Uterus (tissue), 7 donors: ENCODE results near the gene BCL11B.

- PRO-cap, 4 experiments: no peak in any of the 4 experiments
- RAMPAGE, long total RNA, 2 experiments: no peak in any of the 2 experiments
- RRBS: no CpG with 5 or more reads among the region's 15 CpGs
These were observed 3.7 kb upstream of the BDKRB1 start for GRCh38 chr14:96252222-96252741.

DNA sequence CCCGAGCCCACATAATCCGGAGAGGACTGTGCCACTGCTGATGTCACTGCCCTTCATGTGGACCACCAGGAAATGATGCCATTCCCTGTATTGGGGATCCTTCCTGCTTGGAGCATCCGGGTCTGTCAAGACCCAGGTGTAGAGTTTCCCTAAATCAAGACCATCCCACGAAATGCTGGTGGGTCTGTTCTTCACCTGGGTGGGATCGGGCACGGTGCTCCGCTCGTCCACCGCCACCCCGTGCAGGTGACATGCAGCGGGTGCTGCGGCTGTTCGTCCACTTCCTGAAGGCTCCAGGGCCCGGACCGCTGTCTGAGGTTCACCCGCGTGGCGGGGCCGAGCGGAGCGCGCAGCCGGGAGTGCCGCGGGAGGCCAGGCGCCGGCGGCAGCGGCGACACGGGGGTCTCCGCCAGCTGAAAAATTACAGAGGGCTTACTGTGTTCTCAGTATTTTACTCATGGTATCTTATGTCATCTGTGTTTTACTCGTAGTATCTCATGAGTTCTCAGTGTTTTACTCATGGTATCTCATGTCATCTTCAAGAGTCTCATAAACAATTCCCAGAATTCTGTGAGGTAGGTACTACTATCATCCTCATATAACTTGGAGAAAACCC is 32.1 kb downstream of the AK7 start:
- PRO-cap, 4 experiments: no peak in any of the 4 experiments
- RAMPAGE, long total RNA, 2 experiments: no peak in any of the 2 experiments
- RRBS: 6% methylated on average over 13 of the region's 33 CpGs

DNA sequence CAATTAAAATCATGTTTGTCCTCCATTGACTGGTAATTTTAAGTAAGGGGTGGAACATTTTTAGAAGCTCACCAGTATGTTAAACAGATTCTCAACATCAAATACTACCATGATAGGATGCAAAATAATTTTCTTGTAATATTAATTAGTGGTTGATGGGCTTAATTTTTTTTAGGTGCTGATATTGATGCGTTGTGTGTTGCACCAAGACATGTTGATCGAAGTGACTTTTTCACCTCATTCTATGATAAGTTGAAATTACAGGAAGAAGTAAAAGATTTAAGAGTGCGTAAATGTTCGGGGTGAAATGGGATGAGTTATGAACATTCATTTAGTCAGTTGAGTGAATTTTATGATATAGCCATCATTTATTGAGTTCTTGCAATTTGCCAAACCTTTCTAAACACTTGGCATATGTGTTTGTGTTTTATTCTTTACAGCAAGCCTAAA is 25.1 kb downstream of the PAPOLA start:
- PRO-cap, 4 experiments: no peak in any of the 4 experiments
- RAMPAGE, long total RNA, 2 experiments: no peak in any of the 2 experiments
- RRBS: no CpG with 5 or more reads among the region's 4 CpGs

GRCh38 chr14:96797578-96798323 is 569 bp downstream of the VRK1 start:
- PRO-cap, 4 experiments: no peak in any of the 4 experiments
- RAMPAGE, long total RNA, 2 experiments: no peak in any of the 2 experiments
- RRBS: 2% methylated on average over 16 of the region's 59 CpGs

- PRO-cap, 4 experiments: no peak in any of the 4 experiments
- RAMPAGE, long total RNA, 2 experiments: no peak in any of the 2 experiments
- RRBS: no CpG with 5 or more reads among the region's 5 CpGs
These were observed 1068.7 kb downstream of the VRK1 start for GRCh38 chr14:97865875-97866305.

GRCh38 chr14:97975083-97975577 is 1177.9 kb downstream of the VRK1 start:
- PRO-cap, 4 experiments: no peak in any of the 4 experiments
- RAMPAGE, long total RNA, 2 experiments: no peak in any of the 2 experiments
- RRBS: no CpG with 5 or more reads among the region's 3 CpGs

- PRO-cap, 4 experiments: no peak in any of the 4 experiments
- RAMPAGE, long total RNA, 2 experiments: no peak in any of the 2 experiments
- RRBS: no CpG with 5 or more reads among the region's 9 CpGs
These were observed 1048.3 kb downstream of the BCL11B start for GRCh38 chr14:98223523-98224329.

DNA sequence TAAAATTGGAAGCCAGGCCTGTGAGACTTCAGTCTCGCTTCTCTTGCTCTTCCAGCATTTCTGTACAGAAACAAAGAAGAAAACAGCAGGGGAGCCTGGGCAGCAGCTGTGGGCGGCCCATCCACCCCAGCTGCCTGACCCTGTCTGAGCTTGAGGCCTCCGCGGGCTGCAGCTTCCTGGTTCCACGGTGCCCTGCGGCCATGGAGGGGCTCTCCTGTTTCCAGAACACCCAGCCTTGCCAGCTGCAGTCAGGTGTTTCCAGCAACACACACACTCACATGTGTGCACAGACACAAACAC is 178.1 kb downstream of the BCL11B start:
- PRO-cap, 4 experiments: no peak in any of the 4 experiments
- RAMPAGE, long total RNA, 2 experiments: no peak in any of the 2 experiments
- RRBS: no CpG with 5 or more reads among the region's 6 CpGs

GRCh38 chr14:99246654-99247195 is 25.3 kb downstream of the BCL11B start:
- PRO-cap, 4 experiments: no peak in any of the 4 experiments
- RAMPAGE, long total RNA, 2 experiments: no peak in any of the 2 experiments
- RRBS: no CpG with 5 or more reads among the region's 29 CpGs

GRCh38 chr14:99248742-99249211 is 23.2 kb downstream of the BCL11B start:
- PRO-cap, 4 experiments: no peak in any of the 4 experiments
- RAMPAGE, long total RNA, 2 experiments: no peak in any of the 2 experiments
- RRBS: no CpG with 5 or more reads among the region's 5 CpGs

- PRO-cap, 4 experiments: no peak in any of the 4 experiments
- RAMPAGE, long total RNA, 2 experiments: no peak in any of the 2 experiments
- RRBS: no CpG with 5 or more reads among the region's 16 CpGs
These were observed 2.9 kb downstream of the BCL11B start for GRCh38 chr14:99268945-99269653.

- PRO-cap, 4 experiments: peak in 4 of 4 experiments; most common plus-strand start chr14:99272320 (in 2); most common minus-strand start chr14:99272193 (in 4)
- RAMPAGE, long total RNA, 2 experiments: no peak in any of the 2 experiments
- RRBS: 2% methylated on average over 24 of the region's 61 CpGs
These were observed at the start of gene BCL11B for GRCh38 chr14:99271432-99272522. Gene BCL11B (minus strand): TSS chr14:99272197.

DNA sequence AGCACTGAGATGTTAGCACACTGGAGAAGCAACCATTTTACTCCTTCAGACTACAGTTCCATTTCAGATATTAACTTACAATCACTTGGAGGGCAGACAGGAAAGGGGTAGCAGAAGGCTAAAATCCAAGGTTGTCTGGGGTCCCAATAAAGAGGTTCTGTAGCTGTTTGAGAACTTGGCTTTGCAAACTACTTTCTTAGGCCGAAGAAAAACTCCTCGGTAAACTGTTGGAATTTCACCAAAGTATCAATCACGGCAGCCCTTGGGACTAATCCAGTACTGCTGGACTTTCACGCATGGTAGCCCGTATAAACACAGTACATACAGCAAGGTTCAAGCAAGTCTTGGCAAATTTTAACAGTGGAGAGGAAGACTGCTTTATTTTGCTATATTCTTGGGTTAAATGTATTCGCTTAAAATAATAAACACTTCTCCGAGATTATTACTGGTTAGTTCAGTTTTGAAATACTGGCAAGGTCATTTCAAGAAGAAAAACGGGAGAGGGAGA is 1.5 kb downstream of the SETD3 start:
- PRO-cap, 4 experiments: peak in 1 of 4 experiments; most common plus-strand start position 350 of the sequence (in 1)
- RAMPAGE, long total RNA, 2 experiments: no peak in any of the 2 experiments
- RRBS: no CpG with 5 or more reads among the region's 8 CpGs

- PRO-cap, 4 experiments: no peak in any of the 4 experiments
- RAMPAGE, long total RNA, 2 experiments: no peak in any of the 2 experiments
- RRBS: 0% methylated on average over 2 of the region's 22 CpGs
These were observed 33.8 kb downstream of the CCNK start for GRCh38 chr14:99514950-99515492.

DNA sequence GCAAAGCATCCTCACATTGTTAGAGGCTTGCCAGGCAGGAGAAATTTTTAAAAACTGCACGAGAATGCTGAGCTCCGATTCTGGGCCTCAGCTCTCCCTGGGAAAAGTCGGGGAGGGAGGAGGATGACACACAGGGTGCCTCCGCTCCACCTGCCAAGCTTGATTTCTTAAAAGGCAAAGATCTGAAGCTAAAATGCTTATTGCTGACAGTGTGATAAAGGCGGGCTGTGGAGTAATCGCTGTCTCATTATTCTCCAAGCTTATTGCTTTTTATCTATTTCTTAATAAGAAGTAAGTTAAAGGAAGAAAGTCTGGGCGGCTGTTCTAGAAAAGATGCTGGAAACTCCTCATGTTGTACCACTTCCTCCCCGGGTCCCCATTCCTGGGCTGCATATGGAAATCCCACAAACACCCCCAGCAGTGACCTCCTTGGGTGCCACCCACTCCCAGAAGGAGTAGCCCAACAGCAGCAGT is 55.0 kb downstream of the CCDC85C start:
- PRO-cap, 4 experiments: no peak in any of the 4 experiments
- RAMPAGE, long total RNA, 2 experiments: no peak in any of the 2 experiments
- RRBS: no CpG with 5 or more reads among the region's 8 CpGs

- PRO-cap, 4 experiments: no peak in any of the 4 experiments
- RAMPAGE, long total RNA, 2 experiments: no peak in any of the 2 experiments
- RRBS: no CpG with 5 or more reads among the region's 9 CpGs
These were observed 12.3 kb upstream of the CYP46A1 start for GRCh38 chr14:99671693-99672280.

GRCh38 chr14:99768149-99768414 is 25.1 kb upstream of the EML1 start:
- PRO-cap, 4 experiments: no peak in any of the 4 experiments
- RAMPAGE, long total RNA, 2 experiments: no peak in any of the 2 experiments
- RRBS: no CpG with 5 or more reads among the region's 7 CpGs

GRCh38 chr14:99908793-99909488 is 115.7 kb downstream of the EML1 start:
- PRO-cap, 4 experiments: no peak in any of the 4 experiments
- RAMPAGE, long total RNA, 2 experiments: start-site peak on the plus strand in 1 of 2 experiments, at chr14:99909262-99909473 at its widest, 9 reads per replicate
- RRBS: no CpG with 5 or more reads among the region's 9 CpGs

DNA sequence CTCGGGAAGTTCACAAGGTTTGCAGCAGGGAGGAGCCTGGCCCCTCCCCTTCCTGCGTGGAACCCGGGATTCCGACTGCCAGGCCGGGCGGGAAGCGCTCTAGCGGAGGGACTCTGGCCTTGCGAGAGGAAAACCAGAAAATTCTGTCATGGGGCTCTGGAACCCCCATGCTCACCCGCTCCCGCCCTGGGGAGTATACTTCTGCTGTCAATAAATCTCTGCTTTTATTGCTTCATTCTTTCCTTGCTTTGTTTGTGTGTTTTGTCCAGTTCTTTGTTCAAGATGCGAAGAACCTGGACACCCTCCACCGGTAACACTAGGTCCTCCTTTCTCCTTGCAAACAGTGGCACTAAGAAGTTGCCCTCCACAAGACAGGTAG is 98.1 kb upstream of the EVL start:
- PRO-cap, 4 experiments: peak in 2 of 4 experiments; most common plus-strand start position 57 of the sequence (in 1)
- RAMPAGE, long total RNA, 2 experiments: no peak in any of the 2 experiments
- RRBS: no CpG with 5 or more reads among the region's 13 CpGs

GRCh38 chr14:100018493-100018940 is 46.7 kb upstream of the EVL start:
- PRO-cap, 4 experiments: no peak in any of the 4 experiments
- RAMPAGE, long total RNA, 2 experiments: no peak in any of the 2 experiments
- RRBS: no CpG with 5 or more reads among the region's 9 CpGs